Non-pigmented ciliary epithelial cell (primary cell): ENCODE measurements around the gene REV3L.

DNA sequence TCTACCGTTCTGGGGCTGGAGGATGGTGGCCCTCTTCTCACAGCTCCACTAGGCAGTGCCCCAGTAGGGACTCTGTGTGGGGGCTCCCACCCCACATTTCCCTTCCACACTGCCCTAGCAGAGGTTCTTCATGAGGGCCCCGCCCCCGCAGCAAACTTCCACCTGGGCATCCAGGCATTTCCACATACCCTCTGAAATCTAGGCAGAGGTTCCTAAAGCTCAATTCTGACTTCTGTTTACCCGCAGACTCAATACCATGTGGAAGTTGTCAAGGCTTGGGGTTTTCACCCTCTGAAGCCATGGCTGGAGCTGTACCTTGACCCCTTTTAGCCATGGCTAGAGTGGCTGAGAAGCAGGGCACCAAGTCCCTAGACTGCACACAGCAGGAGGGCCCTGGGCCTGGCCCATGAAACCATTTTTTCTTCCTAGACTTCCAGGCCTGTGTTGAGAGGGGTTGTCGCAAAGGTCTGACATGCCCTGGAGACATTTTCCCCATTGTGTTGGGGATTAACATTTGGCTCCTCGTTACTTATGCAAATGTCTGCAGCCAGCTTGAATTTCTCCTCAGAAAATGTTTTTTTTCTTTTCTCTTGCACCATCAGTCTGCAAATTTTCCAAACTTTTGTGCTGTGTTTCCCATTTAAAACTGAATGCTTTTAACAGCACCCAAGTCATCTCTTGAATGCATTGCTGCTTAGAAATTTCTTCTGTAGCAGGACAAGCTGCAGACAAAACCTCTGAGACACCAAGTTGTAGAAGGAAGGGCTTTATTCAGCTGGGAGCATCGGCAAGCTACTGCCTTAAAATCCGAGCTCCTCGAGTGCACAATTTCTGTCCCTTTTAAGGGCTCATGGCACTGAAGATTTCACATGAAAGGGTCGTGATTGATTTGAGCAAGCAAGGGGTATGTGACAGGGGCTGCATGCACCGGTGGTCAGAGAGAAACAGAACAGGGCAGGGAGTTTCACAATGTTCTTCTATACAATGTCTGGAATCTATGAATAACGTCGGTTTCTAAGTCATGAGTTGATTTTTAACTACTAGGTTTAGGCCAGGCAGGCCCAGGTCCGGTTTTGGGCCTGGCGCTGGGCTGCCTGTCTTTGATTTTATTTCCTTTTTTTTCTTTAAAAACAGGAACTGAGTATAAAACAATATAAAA is 24.7 kb downstream of the MFSD4B start:
- RRBS: no CpG with 5 or more reads among the region's 15 CpGs

GRCh38 chr6:111373829-111374368 is 109.1 kb downstream of the REV3L start:
- RRBS: no CpG with 5 or more reads among the region's 7 CpGs

- RRBS: no CpG with 5 or more reads among the region's 3 CpGs
Observed at GRCh38 chr6:111414633-111415466, 68.2 kb downstream of the REV3L start.

- RRBS: no CpG with 5 or more reads among the region's 7 CpGs
Observed at GRCh38 chr6:111473193-111474334, 9.5 kb downstream of the REV3L start.

DNA sequence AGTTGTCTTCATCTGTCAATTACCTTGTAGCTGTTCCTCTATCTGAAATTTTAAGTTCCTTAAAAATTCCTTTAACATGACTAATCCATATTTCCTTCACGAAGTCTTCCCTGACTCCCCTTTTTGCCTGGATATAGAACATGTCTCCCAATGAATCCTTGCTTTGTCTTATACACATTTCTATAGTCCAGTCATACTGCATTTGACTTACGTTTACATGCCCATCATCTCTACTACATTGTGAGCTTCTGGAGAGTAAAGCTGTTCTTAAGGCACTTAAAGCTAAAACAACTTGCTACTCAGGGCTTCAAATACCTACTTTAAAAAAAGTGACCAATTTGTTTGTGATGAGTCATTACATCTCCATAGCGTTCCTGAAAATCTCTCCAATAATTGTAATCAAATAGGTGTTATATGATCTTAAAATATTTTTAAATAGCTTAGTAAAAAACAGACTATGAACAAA is 4.9 kb downstream of the REV3L start:
- RRBS: no CpG with 5 or more reads among the region's 3 CpGs

GRCh38 chr6:111482343-111483348 is at the start of gene REV3L:
REV3L (minus strand) TSS chr6:111483218.
- RRBS: 2% methylated on average over 37 of the region's 121 CpGs

- RRBS: no CpG with 5 or more reads among the region's 2 CpGs
Observed at GRCh38 chr6:111536593-111537284, 53.7 kb upstream of the REV3L start.

DNA sequence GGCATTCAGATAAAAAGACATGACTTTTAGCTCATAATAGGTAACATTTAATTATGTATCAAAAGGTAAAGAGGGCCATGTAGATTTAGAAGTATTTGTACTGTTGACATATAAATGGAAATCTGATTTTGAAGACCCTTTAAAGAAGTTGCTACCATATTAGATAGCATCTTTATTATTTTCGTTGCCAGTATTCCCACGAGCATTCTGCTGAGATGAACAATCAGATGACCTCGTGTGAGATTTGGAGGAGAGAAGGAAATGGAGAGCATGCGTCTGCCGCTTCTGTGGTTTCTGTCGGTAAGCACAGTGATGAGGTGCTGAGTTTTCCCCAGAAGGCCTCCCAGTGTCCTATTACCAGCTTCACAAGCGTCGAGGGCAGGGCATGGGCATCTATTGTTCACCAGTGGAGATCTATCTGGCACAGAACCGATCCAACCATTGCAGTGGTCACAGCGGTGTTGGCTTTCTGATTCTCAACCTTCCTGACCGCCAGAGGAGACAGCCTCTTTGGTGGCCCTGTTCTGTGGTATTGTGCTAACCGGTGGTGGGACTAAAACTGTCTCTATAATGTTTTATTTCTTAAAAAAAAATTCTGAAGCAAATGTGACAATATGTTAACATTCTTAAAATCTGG is 29.4 kb downstream of the TRAF3IP2 start:
- RRBS: no CpG with 5 or more reads among the region's 12 CpGs

GRCh38 chr6:111696221-111696664 is 90.6 kb upstream of the TRAF3IP2 start:
- RRBS: no CpG with 5 or more reads among the region's 5 CpGs

DNA sequence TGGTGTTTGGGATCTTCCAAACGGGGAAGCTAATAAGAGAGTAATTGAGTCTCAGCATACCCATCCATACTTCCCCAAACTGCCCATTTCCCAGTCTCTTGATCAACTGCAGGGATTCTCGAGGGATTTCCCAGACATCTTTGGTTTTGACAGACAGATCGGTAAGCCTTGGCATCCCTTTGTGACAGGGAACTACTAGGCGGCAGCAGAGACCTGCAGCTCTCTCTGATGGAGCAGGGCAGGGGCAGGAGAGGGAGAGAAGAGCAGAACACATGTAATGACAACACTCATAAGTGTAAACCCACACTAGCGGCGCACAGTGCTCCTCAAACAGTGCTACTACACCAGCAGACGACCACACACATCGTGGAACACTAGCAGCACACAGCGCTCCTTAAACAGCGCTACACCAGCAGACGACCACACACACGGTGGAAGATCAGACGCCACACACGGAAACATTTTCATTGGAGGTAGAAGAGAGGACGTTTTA is 94.4 kb upstream of the TRAF3IP2 start:
- RRBS: no CpG with 5 or more reads among the region's 15 CpGs

DNA sequence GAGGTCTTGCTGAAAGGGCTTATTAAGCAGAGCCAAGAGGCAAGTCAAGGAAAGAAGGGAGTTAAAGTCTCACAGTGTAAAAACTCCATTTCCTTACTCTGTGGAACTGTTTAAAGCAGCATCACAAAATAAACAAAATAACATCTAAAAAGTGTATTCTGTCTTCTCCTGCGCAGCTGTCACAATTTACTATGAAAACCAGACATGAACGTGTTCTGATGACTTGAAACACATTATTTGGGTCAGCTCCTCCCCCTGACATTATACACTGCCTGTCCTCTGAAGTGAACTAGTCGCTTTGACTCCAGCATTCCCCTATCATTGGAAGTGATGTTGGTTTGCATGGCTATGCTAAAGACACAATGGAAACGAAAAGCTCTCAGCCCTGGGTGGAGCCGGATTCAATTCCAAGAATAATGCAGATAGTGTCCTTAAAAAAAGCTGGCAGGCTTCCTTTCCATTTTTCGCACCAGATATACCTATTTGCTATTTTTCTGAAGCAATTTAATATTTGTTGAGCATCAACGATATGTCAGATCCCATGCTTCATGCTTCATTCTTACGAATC is 125.9 kb downstream of the FYN start:
- RRBS: no CpG with 5 or more reads among the region's 8 CpGs

GRCh38 chr6:111758956-111760043 is 114.0 kb downstream of the FYN start:
- RRBS: no CpG with 5 or more reads among the region's 18 CpGs

DNA sequence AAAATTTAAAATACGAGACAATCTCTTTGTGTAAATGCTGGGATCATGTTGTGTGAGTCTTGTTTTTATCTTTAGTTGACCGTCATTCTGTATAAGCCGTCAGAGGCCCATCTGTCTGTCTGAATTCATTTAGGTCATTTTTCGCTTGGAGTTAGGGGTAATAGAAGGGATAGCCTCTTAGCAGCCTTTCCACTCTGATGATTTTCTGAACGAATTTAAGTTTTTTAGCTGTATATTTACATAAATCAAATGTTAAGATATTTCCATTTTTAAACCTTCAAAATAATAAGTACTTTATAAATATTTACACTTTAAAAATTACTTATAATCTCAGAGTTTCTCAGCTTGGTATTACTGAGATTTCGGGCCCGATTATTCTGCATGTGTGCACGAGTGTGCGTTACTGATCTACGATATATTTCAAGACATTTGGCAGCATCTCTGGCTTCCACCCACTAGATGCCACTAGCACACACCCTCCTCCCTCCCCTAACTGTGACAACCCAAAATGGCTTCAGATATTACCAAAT is 96.1 kb downstream of the FYN start:
- RRBS: no CpG with 5 or more reads among the region's 10 CpGs

DNA sequence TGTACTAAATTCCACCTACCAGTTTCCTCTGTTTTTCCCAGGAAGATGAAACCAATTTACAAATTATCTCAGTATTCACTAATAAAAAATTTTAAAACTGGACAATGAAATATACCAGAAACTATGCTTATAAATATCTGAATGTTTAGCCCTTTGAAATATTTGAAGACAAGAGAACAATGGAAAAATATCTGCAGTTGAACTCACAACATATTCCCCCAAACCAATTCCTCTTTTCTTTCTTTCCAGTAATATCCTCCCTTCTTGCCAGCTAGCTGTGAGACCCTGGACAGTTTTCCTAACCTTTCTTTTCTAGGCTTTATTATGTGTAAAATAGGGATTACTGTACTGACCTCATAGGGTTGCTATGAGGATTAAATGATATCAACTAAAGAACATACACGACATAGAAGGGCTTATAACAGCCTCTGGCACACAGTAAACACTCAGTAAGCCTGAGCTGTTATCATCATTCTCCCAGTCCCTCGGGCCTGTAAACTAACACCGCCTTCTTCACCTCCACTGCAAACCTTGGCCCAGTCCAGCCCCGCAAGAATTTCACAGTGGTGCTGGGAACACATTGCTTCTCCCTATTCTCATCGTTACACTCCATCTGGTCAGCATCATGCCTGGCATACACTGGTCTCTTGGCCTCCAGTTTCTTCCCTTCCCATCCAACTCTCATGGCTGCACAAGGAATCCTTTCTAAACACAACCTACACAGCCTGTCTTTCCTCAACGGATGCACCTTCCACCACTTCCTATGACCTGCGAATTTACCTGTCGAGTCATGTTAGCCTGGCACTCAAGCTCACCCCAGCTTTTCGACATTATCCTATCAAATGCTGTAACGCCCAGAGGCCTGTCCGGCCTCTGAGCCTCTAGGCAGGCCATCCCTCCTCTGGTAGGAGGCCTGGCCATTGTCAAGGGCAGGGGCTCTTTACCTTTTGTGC is 92.2 kb downstream of the FYN start:
- RRBS: no CpG with 5 or more reads among the region's 11 CpGs

DNA sequence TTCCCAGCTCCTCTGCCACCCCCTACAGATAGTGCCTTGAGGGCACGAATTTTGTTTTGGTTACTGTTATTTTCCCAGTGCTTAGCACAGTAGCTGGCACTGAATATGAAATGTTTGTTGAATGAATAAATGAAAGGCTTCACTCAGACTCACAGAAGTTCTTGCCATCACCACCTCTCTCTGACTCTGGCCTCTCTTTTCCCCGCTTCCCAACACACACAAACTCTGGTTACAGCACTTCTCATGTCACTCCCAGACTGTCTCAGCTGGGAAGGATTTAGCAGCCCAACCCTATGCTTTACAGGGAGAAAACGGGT is 88.0 kb downstream of the FYN start:
- RRBS: no CpG with 5 or more reads among the region's 3 CpGs

GRCh38 chr6:111810296-111811266 is 62.7 kb downstream of the FYN start:
- RRBS: no CpG with 5 or more reads among the region's 10 CpGs

- RRBS: no CpG with 5 or more reads among the region's 4 CpGs
Observed at GRCh38 chr6:111855540-111856261, 17.6 kb downstream of the FYN start.

- RRBS: no CpG with 5 or more reads among the region's 7 CpGs
Observed at GRCh38 chr6:111863917-111864799, 9.1 kb downstream of the FYN start.

- RRBS: no CpG with 5 or more reads among the region's 7 CpGs
Observed at GRCh38 chr6:111869929-111870577, 3.2 kb downstream of the FYN start.

DNA sequence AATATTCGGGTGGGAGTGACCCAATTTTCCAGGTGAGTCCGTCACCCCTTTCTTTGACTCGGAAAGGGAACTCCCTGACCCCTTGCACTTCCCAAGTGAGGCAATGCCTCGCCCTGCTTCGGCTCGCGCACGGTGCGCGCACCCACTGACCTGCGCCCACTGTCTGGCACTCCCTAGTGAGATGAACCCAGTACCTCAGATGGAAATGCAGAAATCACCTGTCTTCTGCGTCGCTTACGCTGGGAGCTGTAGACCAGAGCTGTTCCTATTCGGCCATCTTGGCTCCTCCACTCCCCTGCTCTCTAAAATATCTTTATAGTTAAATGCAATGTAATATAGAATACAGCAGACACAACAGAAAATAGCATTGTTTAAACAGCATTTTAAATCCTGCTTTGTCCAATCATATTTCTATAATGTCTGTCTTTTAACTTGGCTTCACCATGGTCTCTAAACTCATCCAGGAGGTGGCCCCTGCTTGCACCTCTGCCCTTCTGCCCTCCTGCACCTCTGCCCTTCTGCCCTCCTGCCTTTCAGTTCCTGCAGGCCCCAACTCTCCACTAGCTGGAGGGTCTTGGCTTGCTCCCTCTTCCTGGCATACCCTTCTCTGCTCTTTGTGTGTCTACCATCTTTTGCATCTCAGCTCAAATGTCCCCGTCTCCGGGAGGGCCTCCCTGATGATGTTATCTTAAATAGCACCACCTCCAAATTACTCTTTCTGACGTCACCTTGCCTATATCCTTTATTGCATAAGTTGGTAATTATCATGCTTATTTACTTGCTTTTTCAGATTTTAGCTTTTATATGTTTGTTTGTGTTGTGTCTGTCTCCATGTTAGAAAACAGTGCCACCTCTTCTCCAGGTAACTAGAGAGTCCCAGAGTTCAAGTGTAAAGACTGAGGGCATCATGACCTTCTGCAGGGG is 35.7 kb upstream of the FYN start:
- RRBS: no CpG with 5 or more reads among the region's 18 CpGs